ENCODE data around the genes FMNL1 and LRRC37A.

DNA sequence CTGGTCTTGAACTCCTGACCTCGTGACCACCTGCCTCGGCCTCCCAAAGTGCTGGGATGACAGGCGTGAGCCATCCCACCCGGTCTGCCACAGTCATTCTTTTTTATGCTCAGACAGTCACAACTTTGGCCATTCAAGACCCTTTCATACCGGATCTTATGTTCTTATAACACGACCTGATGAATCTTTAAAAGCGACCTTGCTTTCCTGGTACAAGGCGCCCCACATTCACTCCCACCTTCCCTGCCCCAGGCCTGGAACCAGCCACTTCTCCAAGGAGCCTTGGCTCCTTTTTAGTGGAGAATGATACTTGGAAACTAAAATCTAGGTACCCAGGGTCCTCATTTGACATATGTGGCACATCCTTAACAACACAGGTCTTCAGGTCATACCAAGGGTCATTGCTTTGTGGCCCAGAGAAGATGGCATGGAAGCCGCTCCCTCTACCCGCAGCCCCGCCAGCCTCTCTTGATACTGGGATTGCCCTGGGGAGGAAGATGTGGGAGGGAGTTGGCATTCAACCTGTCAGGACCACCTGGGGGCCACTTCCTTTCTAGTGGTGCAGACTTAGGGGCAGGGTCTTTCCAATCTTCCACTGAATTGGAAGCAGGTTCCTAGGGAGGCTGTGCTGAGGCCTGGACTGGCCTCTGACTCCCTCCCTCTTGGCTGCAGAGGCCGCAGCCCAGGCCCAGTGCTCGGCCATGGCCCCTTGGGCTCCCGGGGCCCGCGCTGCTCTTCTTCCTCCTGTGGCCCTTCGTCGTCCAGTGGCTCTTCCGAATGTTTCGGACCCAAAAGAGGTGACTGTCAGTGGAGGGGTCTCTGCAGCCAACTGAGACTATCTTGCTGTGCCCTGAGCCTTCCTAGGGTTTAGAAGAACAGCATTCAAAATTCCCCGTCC lies 5.3 kb upstream of the HEXIM1 start:
- RRBS: 51% methylated on average over 4 of the region's 21 CpGs
CAGE:
- cytosol, long polyA plus RNA: no peak
- long polyA plus RNA: no peak
- nucleus, long polyA plus RNA: no peak

- RRBS: no CpG with 5 or more reads among the region's 1 CpG
CAGE:
- cytosol, long polyA plus RNA: no peak
- long polyA plus RNA: no peak
- nucleus, long polyA plus RNA: no peak
Observed at GRCh38 chr17:45158137-45158396, 3.6 kb upstream of the HEXIM2 start.

GRCh38 chr17:45161326-45161760 lies 332 bp upstream of the HEXIM2 start:
- RRBS: under 1% methylated on average over 2 of the region's 37 CpGs
CAGE:
- cytosol, long polyA plus RNA: no peak
- long polyA plus RNA: no peak
- nucleus, long polyA plus RNA: no peak

GRCh38 chr17:45221096-45222006 lies at the start of gene FMNL1:
FMNL1 (plus strand) TSS chr17:45221885.
- RRBS: 2% methylated on average over 63 of the region's 96 CpGs
CAGE:
- cytosol, long polyA plus RNA: no peak
- long polyA plus RNA: no peak
- nucleus, long polyA plus RNA: no peak

DNA sequence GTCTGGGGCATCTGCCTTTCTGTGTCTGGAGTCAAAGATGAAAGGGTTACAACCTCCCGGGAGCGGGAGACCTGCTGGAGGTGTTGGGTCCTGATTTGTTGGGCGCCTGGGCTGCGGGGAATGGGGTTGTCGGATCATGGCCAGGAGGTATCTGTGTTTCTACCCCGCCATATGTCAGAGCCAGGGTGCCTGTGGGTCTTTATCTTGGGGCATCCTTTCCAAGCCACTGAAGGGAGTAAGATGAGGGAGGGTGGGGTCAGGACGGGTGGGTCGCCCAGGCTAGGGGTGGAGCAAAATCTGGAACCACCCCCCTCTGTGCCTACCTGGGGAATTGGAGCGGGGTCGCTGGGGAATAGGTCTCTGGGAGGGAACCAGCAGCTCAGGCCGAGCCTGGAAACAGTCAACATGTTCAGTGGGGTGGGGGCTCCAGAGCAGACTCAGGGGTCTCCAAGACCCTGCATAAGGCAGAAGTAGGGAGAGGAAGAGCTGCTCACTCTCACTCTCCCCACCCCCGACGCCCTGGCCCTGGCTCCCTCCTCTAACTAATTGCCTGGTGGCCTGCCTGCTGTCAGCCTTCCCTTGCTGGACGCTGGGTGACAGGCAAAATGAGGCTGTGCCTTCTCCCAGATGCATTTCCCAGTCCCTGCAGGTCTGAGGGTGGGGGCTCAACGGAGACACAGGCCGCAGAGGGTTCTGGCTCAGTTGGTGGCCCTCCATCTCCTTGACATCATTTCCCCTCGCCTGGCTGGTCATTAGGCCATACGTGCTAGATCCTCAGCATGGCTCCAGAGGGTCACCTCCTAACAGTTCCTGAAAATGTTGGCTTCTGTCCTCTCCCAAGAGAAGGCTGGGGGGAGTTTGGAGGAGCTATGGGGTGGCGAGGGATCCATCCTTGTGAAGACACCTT lies 1.2 kb downstream of the FMNL1 start:
- RRBS: 19% methylated on average over 1 of the region's 19 CpGs
CAGE:
- cytosol, long polyA plus RNA: no peak
- long polyA plus RNA: no peak
- nucleus, long polyA plus RNA: no peak

DNA sequence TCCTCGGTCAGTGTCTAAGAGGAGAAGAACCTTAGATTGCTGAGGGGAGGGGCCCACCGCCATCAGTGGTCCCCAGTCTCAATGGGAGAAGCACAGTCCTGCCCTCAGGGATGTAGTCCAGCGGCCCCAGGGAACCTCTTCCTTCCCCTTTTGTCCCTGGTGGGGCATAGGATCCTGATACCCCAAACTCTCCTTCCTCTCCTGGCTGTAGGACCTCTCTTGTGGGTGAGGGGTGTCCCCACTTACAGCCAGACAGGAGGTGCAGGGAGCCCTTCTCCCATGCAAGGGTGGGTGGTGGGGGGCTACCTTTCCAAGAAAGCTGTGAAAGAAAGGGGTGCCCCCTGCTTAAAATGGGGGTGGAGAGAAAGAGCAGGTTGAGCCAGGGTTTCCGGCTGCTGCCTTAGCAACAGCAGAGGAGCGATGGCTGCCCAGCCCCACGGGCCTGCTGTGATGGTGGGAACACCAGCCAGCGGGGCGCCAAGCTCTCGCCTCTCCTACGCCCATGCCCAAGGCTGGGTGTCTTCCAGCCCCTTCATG lies 2.8 kb downstream of the FMNL1 start:
- RRBS: no CpG with 5 or more reads among the region's 10 CpGs
CAGE:
- cytosol, long polyA plus RNA: no peak
- long polyA plus RNA: no peak
- nucleus, long polyA plus RNA: no peak

DNA sequence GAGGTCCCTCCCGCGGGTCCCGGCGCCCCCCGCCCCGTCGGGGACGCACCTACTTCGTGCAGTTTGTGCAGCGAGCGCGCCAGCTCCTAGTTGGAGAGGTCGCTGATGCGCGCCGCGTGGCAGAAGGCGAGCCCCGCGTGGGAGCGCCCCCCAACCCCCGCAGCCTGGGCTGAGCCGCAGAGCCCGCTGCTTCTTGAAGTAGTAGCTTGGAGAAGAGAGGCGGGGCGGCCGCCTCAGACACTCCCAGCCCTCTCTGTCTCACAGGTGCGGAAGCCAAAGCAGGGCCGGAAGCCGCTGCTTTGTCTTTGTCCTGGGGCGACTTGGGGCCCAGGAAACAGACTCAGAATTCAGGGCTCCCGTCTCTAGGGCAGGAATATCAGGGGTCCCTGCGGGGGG lies 13.8 kb downstream of the SPATA32 start:
- RRBS: no CpG with 5 or more reads among the region's 33 CpGs
CAGE:
- cytosol, long polyA plus RNA: no peak
- long polyA plus RNA: no peak
- nucleus, long polyA plus RNA: no peak

GRCh38 chr17:45278173-45278709 lies 16.3 kb upstream of the SPATA32 start:
- RRBS: no CpG with 5 or more reads among the region's 9 CpGs
CAGE:
- cytosol, long polyA plus RNA: no peak
- long polyA plus RNA: no peak
- nucleus, long polyA plus RNA: no peak

- RRBS: 23% methylated on average over 5 of the region's 65 CpGs
CAGE:
- cytosol, long polyA plus RNA: no peak
- long polyA plus RNA: no peak
- nucleus, long polyA plus RNA: no peak
Observed at GRCh38 chr17:45404886-45406196, 27.3 kb downstream of the ARHGAP27 start.

DNA sequence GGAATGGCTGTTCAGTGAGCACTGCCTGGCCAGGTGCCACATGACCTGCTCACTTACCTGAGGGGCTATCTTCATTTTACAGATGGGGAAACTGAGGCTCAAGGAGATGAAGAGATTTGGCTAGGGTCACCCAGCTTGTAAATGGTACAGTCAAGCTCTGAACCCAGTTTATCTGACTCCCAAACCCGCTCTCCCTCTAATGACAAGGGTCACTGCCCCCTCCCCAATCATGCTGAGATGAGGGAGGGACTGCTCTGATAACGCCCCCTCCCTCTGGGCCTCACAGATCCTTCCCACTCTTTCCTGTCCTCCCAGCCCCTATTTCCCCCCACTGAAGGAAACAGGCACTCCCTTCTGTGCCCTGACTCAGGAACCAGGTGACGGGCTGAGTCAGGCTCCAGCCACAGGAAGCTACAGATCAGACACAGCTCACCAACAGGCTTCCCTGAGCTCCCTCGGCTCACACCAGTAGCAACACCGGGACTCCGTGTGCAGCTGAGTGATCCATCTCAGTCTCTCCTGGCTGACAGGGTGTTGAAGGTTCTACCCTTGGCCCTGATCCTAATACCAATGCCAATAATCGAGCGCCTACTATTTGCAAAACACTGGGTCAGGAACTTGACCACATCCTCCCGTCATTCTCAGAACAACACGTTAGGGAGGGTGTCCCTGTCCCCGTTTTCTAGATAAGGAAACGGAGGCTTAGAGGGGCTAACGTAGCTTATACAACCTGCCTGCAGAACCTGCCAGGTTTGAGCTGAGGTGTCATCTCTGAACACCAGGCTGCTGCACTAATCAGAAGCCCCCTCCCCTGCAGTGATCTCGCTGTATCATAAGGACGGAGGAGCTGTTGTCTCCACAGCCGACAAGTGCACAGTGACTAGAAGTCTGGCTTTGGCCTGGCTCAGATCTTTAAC lies 13.3 kb upstream of the ARHGAP27 start:
- RRBS: no CpG with 5 or more reads among the region's 16 CpGs
CAGE:
- cytosol, long polyA plus RNA: no peak
- long polyA plus RNA: no peak
- nucleus, long polyA plus RNA: no peak

- RRBS: no CpG with 5 or more reads among the region's 35 CpGs
CAGE:
- cytosol, long polyA plus RNA: no peak
- long polyA plus RNA: no peak
- nucleus, long polyA plus RNA: no peak
Observed at GRCh38 chr17:45490089-45490622, 365 bp downstream of the PLEKHM1 start.

GRCh38 chr17:45703364-45703652 lies 80.8 kb upstream of the CRHR1 start:
- RRBS: no CpG with 5 or more reads among the region's 5 CpGs
CAGE:
- cytosol, long polyA plus RNA: no peak
- long polyA plus RNA: no peak
- nucleus, long polyA plus RNA: no peak

DNA sequence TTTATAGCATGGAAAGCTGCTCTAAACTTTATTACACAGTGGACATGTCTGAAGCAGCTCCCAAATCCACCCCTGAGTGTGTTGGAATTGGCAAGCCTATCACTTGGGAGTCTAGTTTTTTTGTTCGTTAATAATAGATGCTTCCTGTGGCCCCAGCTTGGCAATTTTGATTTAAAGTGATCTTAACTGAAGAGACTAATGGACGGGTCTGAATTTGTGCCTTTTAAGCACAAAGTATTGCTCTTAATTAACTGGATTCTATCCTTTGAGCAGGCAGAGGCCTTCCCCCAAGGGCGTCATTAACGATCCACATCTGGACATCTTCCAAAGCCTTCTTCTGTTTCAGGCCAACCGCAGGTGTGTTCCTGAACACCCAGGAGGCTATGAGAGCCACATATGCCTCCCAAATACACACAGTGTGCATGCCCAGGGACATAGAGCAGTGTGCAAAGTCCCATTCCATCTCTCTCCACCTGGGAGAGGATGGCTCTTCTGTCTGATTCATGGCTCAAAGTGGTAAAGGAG lies 42.2 kb downstream of the MAPT start:
- RRBS: no CpG with 5 or more reads among the region's 5 CpGs
CAGE:
- cytosol, long polyA plus RNA: no peak
- long polyA plus RNA: no peak
- nucleus, long polyA plus RNA: no peak

DNA sequence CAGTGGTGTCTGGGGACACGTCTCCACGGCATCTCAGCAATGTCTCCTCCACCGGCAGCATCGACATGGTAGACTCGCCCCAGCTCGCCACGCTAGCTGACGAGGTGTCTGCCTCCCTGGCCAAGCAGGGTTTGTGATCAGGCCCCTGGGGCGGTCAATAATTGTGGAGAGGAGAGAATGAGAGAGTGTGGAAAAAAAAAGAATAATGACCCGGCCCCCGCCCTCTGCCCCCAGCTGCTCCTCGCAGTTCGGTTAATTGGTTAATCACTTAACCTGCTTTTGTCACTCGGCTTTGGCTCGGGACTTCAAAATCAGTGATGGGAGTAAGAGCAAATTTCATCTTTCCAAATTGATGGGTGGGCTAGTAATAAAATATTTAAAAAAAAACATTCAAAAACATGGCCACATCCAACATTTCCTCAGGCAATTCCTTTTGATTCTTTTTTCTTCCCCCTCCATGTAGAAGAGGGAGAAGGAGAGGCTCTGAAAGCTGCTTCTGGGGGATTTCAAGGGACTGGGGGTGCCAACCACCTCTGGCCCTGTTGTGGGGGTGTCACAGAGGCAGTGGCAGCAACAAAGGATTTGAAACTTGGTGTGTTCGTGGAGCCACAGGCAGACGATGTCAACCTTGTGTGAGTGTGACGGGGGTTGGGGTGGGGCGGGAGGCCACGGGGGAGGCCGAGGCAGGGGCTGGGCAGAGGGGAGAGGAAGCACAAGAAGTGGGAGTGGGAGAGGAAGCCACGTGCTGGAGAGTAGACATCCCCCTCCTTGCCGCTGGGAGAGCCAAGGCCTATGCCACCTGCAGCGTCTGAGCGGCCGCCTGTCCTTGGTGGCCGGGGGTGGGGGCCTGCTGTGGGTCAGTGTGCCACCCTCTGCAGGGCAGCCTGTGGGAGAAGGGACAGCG lies 25.2 kb downstream of the STH start:
- RRBS: no CpG with 5 or more reads among the region's 28 CpGs
CAGE:
- cytosol, long polyA plus RNA: no peak
- long polyA plus RNA: no peak
- nucleus, long polyA plus RNA: no peak

DNA sequence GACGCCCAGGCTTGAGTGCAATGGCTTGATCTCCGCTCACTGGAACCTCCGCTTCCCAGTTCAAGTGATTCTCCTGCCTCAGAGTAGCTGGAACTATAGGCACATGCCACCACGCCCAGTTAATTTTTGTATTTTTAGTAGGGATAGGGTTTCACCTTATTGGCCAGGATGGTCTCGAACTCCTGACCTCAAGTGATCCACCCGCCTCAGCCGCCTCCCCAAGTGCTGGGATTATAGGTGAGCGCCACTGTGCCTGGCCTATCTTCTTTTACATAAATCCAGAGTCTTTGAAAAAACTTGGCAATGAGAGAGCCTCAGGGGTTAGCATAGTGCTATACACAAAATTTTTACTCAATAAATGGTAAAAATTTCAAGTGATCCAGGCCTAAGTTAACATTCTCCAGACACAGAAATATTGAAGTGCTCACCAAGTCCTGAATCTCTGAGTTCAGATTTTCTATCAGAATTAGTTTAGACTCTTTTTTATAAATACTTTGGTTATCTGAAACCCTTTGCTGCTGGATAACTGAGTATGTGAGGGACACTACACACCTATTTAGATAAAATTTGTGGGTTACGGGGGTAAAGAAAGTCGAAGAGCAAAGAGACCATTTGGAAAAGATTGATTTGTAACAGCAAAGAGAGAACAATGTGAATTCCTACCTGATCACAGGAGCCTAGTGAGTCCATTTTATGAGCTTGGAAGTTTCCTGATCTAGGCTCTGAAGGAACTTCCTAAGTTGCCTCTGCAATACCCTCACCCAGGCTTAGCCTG lies 37.9 kb downstream of the STH start:
- RRBS: no CpG with 5 or more reads among the region's 10 CpGs
CAGE:
- cytosol, long polyA plus RNA: no peak
- long polyA plus RNA: no peak
- nucleus, long polyA plus RNA: no peak

GRCh38 chr17:46100754-46101517 lies 92.3 kb downstream of the KANSL1 start:
- RRBS: no CpG with 5 or more reads among the region's 4 CpGs
CAGE:
- cytosol, long polyA plus RNA: no peak
- long polyA plus RNA: no peak
- nucleus, long polyA plus RNA: no peak

GRCh38 chr17:46160309-46161030 lies 32.8 kb downstream of the KANSL1 start:
- RRBS: no CpG with 5 or more reads among the region's 10 CpGs
CAGE:
- cytosol, long polyA plus RNA: no peak
- long polyA plus RNA: no peak
- nucleus, long polyA plus RNA: no peak

GRCh38 chr17:46170771-46171832 lies 22.1 kb downstream of the KANSL1 start:
- RRBS: no CpG with 5 or more reads among the region's 14 CpGs
CAGE:
- cytosol, long polyA plus RNA: no peak
- long polyA plus RNA: no peak
- nucleus, long polyA plus RNA: no peak

- RRBS: no CpG with 5 or more reads among the region's 14 CpGs
CAGE:
- cytosol, long polyA plus RNA: no peak
- long polyA plus RNA: no peak
- nucleus, long polyA plus RNA: no peak
Observed at GRCh38 chr17:46171833-46172378, 21.3 kb downstream of the KANSL1 start.

DNA sequence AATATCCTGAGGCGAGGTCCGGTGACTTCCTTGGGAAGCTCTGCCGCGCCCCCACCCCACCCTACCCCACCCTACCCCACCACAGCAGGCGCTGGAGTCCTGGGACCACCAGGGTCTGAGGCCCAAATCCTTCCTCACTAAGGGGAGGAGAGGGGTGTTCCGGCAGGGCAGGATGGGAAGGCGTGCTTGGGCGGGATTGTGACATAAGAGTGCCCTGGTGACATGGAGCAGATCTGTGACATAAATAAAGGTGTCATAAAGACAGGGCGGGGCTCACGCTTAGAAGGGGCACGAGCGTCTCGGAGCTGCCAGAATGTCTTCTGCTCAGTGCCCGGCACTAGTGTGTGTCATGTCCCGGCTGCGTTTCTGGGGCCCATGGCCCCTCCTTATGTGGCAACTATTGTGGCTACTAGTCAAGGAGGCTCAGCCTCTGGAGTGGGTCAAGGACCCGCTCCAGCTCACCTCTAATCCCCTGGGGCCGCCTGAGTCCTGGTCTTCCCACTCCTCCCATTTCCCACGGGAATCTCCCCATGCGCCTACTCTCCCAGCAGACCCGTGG lies at the start of gene LRRC37A:
Gene LRRC37A (plus strand): TSS at position 311 of the 559 bp plus-strand sequence.
- RRBS: no CpG with 5 or more reads among the region's 21 CpGs
CAGE:
- cytosol, long polyA plus RNA: no peak
- long polyA plus RNA: no peak
- nucleus, long polyA plus RNA: no peak